ENCODE measurements around a stretch of chr1.

GRCh38 chr1:201534871-201535505 lies 3.9 kb upstream of the NAV1 start:
- PRO-cap, result no peak
- RRBS, 2 experiments, result no CpG with 5 or more reads among the region's 5 CpGs

GRCh38 chr1:201538586-201538848 lies 410 bp upstream of the NAV1 start:
- PRO-cap, result bidirectional peak, plus-strand start at chr1:201539127, minus-strand start at chr1:201538820
- RRBS, 2 experiments, result 3 to 5% methylated on average over 6 of the region's 20 CpGs

DNA sequence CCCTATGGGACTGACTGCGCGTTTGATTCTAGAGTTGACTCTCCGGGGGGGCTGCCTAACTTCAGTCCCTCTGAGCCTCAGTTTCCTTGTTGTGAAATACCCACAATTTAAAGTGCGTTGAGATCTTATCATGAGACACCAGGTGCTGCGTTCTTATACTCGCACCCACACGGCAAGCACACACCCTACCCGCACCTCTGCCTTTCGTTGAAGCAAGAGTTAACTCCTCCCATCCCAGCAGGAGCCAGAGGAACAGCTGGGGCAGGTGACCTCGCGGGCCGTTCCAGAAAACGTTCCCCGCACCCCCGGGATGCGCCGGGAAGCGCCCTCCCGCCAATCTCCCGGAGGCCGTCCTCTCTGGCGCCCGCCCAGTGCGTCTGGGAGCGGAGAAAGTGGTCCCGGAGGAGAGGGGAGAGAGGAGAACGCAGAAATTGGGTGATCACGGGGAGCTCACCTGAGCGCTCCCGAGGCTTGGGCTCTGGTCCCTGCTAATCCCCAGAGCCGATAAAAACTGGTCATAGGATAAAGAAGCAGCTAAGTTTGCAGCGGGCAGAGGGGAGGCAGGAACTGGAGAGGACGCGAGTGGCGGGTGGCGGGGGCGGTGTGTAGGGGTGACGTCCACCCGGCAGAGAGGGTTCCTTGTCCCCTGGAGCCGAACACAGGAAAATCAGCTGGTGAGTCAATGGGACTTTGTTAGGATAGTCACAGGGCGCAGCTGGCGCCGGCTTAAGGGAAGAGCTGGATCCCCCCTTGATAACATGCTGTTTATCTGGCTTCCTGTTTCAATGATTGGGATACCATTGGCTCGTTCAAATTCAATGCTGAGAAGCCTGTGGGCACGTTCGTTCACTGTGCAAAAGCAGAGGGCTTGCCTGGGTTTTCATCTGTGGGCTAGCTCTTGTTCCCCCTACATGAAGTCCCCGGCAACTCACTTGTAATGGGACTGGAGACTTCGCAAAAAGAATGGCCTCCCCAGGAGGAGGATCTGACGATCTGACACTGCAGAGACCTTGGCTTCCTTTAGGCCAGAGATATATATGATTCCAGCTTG lies 963 bp downstream of the NAV1 start:
- PRO-cap, result unidirectional peak, minus-strand start at position 221 of the sequence
- RRBS, 2 experiments, result 2 to 4% methylated on average over 10 to 15 of the region's 49 CpGs

DNA sequence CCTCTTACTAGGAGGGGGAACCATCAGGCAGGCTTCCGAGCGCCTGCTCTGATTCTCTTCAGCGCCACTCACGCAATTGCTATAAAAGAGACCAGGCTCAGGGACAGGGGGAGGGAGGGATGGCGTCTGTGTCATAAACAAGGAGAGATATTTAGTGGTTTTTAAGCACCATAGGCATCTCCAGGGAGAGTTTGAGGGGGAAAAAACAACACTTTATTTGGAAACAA lies 60.6 kb downstream of the NAV1 start:
- PRO-cap, result no peak
- RRBS, 2 experiments, result no CpG with 5 or more reads among the region's 5 CpGs

DNA sequence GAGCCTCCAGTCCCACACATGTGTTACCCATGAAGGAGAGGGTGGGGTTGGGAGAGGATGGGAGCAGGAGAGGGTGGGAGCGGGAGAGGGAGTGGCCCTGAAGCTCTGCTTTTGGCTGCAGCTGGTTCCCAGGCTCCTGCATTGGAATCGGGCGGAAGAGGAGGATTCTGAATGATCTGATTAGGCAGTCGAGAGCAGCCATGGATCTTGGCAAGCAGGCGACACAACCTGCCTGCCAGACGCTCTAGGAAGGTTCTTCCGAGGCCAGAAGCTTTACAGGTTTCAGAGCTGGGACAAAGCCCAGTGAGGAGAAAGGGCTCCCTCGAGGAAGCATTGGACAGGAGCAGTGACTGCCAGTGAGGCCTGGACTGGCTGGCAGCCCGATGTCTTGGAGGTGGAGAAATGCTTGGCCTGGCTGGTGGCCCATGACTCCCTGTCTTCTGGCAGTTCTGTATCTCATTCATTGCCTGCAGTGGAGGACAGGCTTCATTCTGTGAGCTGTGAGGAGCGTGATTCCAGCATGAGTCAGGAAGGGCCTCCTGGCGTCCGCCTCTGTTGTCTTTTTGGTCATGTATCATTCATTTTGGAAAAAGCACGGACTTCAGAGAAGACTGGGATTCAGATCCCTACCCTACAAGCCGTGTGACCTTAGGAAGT lies 132.7 kb upstream of the IPO9 start:
- PRO-cap, result no peak
- RRBS, 2 experiments, result no CpG with 5 or more reads among the region's 14 CpGs

- PRO-cap, result no peak
- RRBS, 2 experiments, result 0 to 8% methylated on average over 2 of the region's 22 CpGs
Measured at GRCh38 chr1:201740164-201740487, 88.8 kb upstream of the IPO9 start.

- PRO-cap, result no peak
- RRBS, 2 experiments, result no CpG with 5 or more reads among the region's 7 CpGs
Measured at GRCh38 chr1:201848020-201848834, 19.3 kb downstream of the IPO9 start.

DNA sequence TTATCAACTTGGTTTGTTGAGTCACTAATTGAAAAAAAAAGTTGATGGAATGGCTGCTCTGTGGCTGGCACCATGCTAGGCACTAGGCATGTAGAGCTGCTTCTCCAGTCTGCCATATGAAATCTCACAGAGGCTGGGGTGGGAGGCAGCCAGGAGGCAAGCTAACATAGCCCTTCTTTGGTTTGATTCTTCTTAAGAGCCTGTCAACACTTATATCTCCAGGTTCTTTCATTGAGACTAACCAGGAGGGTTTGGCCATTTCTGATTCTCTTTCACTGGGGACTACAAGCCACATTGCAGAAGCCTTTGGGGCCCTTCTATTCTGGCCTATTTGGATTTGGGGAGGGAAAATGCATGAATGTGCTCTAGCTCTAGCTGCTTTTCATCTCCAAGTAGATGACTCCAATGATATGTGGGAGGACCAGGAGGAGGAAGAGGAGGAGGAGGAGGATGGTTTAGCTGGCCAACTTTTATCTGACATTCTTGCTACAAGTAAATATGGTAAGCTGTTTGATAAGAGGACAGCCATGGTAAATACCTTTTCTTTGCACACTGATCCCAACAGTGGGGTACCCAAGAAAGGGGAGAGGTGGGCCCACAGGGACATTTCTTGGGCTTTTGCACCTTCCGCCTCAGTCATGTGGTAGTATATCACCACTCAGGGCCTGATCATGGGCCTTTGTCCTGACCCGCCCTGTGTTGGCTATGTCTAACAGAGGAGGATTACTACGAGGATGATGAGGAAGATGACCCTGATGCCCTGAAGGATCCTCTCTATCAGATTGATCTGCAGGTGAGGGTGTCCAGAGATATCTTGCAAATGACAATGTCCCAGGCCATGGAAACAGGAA lies 14.0 kb upstream of the SHISA4 start:
- PRO-cap, result no peak
- RRBS, 2 experiments, result no CpG with 5 or more reads among the region's 3 CpGs

GRCh38 chr1:201876872-201877312 lies 11.8 kb upstream of the SHISA4 start:
- PRO-cap, result no peak
- RRBS, 2 experiments, result no CpG with 5 or more reads among the region's 4 CpGs

GRCh38 chr1:201916497-201917216 lies 28.0 kb downstream of the SHISA4 start:
- PRO-cap, result no peak
- RRBS, 2 experiments, result 3 to 8% methylated on average over 3 of the region's 12 CpGs

- PRO-cap, result no peak
- RRBS, 2 experiments, result no CpG with 5 or more reads among the region's 11 CpGs
Measured at GRCh38 chr1:201917332-201918246, 28.8 kb downstream of the LMOD1 start.

- PRO-cap, result unidirectional peak, plus-strand start at chr1:201954637
- RRBS, 2 experiments, result no CpG with 5 or more reads among the region's 29 CpGs
Measured at GRCh38 chr1:201954365-201955122, 759 bp upstream of the TIMM17A start.

DNA sequence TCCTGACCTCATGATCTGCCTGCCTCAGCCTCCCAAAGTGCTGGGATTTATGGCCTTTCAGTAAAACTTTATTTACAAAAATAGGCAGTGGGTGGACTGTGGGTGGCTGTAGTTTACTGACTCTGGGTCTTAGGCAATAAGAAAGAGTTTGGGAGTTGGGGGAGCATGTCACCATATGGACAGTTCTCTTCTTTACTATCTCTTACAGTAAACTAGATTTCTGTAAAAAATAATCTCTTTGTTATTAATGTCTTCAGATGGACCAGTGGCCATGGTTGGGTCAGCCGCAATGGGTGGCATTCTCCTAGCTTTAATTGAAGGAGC lies 9.8 kb downstream of the TIMM17A start:
- PRO-cap, result no peak
- RRBS, 2 experiments, result no CpG with 5 or more reads among the region's 1 CpG

DNA sequence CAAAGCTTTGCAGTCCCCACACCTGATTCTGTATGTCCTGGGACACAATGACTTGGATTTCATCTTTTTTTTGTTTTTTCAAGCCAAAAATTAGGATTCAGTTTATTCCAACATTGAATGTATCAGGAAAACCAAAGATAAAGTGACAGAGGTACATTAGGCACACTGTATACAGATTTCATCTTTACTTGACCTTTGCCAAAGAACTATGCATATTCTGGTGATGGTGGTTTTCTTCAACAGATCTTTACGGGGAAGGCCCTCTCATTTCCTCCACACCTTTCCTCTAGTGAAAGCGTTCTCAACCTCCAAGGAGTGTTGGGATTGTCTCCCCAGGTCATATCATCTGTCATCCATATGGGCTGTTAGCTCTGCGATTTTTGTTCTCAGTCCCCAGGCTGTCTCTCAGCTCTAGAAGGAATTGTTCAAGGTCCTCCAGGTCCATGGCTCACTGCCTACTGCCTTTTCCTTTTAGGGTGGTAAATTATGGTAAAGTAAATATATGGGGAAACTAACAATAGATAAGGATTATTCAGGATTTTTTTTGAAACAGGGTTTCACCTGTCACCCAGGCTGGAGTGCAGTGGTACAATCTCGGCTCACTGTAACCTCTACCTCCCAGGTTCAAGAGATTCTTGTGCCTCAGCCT lies 37.5 kb downstream of the ELF3 start:
- PRO-cap, result no peak
- RRBS, 2 experiments, result no CpG with 5 or more reads among the region's 4 CpGs

DNA sequence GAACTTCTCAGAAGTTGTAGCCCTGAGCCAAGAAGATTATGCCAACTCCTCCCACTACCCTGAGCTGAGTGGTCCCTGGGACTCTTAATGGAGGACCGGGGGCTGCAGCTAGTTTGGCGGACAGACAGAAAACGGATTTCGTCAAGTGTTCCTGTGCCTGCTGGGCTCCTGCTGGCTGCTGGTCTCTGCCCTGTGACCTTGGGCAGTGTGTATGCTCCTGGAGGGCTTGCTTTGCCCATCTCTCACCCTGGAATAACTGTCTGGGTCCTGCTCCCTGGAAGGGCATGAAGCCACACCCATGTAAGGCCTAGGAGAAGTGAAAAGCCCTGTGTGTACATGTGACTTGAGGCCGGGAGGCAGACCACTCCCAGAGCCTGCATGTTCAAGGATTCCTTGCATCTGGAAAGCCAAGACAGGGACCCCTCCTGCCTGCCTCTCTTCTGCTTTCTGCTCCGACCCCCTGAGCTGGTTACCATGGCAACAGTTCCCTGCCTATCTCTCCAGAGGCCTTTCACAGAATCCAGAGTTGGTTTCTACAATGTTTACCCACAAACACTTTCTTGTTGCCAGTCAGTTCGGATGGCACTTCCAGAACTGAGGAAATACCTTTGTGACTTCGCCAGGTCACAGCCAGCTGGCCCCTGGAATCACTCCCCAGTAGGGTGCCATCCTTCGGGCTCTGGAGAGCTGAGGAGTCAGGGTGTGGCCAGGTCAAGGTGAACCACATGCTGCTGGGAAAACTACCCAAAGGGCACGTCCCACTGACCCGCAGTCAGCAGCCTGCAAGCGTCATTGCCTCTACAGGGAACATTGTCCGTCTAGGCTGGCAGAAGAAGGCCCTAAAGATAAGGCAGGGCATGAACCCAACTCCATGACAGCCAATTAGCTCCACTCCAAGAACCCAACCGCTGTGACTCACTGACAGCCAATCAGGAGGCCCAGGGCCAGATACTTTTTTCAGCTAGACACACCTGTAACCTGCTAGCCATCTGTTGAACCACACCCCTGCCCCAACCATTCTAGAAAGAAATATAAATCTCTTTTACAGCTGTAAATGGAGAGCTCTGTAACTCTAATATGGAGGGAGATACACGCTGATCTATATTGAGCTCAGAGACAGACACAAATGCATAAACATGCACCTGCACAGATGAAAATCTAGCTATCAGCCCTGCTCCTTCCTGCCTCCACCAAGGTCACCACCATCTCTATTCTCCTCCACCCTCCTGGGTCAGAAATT lies 14.6 kb upstream of the GPR37L1 start:
- PRO-cap, result no peak
- RRBS, 2 experiments, result no CpG with 5 or more reads among the region's 15 CpGs

DNA sequence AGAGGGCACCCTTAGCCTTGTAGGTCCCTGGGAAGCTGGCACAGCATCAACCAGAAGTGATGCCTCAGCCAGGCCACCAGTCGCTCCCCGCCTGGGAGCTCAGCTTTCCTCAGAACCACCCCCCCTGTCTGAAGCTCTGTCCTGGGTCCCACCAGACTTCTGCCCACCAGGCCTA lies 7.3 kb downstream of the GPR37L1 start:
- PRO-cap, result no peak
- RRBS, 2 experiments, result no CpG with 5 or more reads among the region's 2 CpGs

DNA sequence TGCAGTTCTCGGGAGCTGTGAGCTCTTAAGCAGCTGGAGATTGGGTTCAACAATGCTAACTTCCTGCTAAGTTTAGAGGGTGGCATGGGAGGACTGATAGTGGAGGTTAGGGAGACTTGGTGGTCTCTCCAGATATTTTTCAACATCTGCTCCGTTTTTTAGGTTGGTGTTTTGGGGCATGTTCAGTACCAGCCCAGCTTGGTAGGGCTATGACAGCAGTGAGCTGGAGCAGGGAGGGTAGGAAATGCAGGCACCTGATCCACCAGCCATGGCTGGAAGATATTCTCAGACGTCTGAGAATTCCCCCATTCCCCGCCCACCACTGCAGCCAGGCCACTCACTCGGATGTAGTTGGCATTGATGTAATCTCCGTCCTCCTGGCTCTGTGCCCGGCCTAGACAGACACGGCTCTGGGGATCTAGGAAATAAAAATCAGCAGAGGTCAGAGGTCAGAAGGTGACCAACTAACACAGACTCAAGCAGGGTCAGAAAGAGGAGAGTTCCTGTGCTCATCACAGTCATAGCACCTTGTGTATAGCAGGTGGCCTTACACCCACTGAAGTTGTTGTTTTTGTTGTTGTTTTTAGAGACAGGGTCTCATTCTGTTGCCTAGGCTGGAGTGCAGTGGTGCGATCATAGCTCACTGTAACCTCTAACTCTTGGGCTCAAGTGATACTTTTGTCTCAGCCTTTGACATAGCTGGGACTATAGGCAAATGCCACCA lies 5.0 kb downstream of the PTPN7 start:
- PRO-cap, result no peak
- RRBS, 2 experiments, result no CpG with 5 or more reads among the region's 9 CpGs

- PRO-cap, result no peak
- RRBS, 2 experiments, result no CpG with 5 or more reads among the region's 22 CpGs
Measured at GRCh38 chr1:202165293-202166229, 5.2 kb upstream of the PTPN7 start.

DNA sequence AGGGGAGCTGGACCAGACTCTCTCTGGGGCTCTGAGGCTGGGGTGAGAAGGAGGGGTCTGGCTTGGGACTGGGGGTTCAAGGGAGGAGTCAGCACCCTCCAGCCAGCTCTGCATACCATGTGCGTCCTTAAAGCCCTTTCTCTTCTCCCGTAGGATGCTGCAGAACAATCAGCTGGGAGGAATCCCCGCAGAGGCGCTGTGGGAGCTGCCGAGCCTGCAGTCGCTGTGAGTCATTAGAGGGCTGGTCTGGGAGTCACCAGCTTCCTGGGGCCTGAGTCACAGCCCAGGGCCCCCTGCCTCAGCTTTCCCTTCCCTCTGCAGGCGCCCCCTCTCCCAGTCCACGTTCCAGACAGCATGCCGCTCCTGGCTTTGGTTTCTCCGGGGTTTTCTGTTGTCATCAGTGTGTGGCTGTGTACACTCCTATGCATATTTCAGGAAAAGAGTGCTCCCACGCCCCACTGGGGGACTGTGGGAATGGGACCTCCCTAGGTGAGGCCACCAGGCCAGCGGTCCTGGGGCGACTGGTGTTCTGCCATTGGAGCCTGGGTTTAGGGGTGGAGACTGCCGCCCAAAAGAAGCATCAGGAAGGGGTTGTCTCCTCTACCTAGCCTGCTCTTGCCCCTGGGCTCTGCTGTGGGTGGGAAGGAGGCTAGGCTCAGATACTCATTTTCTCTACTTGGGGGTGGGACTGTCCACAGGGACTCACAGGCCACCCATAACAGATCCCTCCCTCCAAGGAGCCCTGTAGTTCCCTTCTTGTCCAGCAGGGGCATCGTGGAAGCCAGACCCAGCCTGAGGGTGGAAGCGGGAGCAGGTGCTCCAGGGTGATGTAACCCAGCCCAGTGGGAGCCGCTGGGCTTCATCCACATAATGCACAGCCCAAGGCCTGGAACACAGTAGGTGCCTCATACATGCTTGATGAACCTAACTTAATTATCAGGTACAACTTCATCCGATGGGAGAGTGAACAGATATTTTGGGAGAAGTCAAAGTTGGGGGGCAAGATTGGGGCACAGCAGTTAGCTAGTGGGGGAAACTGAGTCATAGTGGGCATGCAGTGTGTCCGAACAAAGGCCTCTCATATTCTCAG lies 42.5 kb downstream of the LGR6 start:
- PRO-cap, result no peak
- RRBS, 2 experiments, result no CpG with 5 or more reads among the region's 19 CpGs

DNA sequence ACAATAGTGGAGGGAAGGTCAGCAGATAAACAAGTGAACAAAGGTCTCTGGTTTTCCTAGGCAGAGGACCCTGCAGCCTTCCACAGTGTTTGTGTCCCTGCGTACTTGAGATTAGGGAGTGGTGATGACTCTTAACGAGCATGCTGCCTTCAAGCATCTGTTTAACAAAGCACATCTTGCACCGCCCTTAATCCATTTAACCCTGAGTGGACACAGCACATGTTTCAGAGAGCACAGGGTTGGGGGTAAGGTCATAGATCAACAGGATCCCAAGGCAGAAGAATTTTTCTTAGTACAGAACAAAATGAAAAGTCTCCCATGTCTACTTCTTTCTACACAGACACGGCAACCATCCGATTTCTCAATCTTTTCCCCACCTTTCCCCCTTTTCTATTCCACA lies 102.7 kb downstream of the PPP1R12B start:
- PRO-cap, result no peak
- RRBS, 2 experiments, result no CpG with 5 or more reads among the region's 5 CpGs

Measured in astrocyte (in vitro differentiated cells and primary cell).